ENCODE measurements around a stretch of chr22.

DNA sequence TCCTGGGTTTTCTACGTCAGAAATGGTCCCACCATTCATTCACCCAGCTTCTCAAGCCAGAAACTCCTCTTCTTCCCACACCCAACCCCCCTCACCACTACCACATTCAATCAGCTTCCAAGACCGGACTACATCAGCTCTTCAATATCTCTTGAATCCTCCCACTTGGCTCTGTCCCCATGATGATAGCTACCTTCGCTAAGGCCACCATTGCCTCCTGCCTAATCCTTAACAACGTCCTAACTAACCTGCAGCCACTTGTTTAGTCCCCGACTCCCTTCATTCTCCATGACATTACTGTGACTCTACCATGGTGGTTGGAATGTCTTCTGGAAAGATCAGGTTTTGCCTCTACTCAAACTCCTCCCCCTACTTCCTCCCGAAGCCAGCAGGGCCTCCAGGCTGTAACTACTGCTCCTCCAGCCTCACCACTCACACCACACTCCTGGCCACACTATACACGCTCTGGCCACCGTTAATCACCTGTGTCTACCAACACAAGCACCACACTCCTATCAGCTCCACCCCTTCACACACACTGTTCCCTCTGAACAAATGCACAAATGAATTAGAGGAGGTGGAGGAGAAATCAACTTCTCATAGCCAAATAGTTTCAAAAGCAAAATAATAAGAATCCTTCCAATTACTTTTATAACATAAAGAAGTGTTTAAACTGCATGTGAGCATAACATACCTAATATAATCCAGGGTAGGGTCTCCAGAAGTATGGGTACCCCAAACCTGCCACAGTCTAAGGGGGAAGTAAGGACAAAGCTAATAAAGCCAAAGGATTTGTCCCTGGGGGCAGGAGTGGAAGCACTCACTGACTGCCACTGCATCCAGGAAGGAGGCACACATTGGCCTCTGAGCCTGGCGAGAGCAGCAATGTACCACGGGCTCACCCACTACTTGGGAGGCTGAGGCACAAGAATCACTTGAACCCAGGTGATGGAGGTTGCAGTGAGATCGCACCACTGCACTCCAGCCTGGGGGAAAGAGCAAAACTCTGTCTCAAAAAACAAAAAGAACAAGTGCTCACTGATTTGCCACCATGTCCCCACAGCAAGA is 69.1 kb downstream of the PACSIN2 start:
- PRO-cap, result no peak
- RRBS, 2 experiments, result no CpG with 5 or more reads among the region's 11 CpGs

- PRO-cap, result no peak
- RRBS, 2 experiments, result 39 to 100% methylated on average over 3 of the region's 20 CpGs
These were observed 63.5 kb downstream of the PACSIN2 start for GRCh38 chr22:42951154-42952228.

GRCh38 chr22:42955046-42955742 is 59.8 kb downstream of the PACSIN2 start:
- PRO-cap, result no peak
- RRBS, 2 experiments, result no CpG with 5 or more reads among the region's 8 CpGs

DNA sequence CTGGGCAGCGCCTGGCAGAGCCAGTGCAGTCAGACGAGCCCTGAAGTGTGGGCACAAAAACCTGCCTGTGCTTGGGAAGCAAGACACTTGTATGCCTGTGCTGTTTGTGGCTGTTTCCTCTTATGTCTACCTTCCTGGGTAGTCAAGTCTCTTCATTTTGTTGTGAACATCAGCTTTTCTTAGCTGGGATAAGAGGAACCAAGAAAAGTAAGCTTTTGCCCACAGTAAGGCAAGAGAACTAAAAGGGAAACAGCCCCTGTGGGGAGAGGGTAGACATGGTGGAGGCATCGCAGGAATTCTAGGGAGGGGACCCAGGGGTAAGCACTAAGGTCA is 13.5 kb downstream of the PACSIN2 start:
- PRO-cap, result no peak
- RRBS, 2 experiments, result no CpG with 5 or more reads among the region's 3 CpGs

DNA sequence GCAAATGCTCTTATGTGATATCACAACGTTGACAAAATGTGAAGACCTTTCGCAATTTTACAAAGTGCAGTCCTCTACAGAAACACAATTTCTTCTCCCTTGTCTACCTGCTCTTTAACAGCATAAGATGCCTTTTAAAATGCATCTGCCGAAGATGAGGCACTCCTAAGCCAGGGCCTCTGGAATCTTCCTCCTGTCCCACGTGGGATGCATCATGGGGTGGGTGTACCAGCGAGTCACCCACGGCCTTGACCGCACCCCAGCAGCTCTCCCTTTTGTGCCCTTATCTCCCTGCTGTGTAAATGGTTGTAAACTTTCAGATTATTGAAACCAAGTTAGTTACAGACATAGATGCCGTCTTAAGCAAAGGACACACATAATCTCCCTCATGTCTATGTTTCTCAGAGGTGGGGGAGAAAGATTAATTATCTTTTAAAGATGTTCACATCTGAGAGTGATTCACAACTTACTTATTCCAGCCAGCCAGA is 11.3 kb downstream of the PACSIN2 start:
- PRO-cap, result no peak
- RRBS, 2 experiments, result no CpG with 5 or more reads among the region's 8 CpGs

- PRO-cap, result no peak
- RRBS, 2 experiments, result no CpG with 5 or more reads among the region's 9 CpGs
These were observed 3.6 kb upstream of the PACSIN2 start for GRCh38 chr22:43018404-43019124.

GRCh38 chr22:43113565-43114312 is 3.2 kb downstream of the BIK start:
- PRO-cap, result no peak
- RRBS, 2 experiments, result no CpG with 5 or more reads among the region's 13 CpGs

GRCh38 chr22:43139304-43139662 is 3.9 kb downstream of the MCAT start:
- PRO-cap, result no peak
- RRBS, 2 experiments, result no CpG with 5 or more reads among the region's 4 CpGs

DNA sequence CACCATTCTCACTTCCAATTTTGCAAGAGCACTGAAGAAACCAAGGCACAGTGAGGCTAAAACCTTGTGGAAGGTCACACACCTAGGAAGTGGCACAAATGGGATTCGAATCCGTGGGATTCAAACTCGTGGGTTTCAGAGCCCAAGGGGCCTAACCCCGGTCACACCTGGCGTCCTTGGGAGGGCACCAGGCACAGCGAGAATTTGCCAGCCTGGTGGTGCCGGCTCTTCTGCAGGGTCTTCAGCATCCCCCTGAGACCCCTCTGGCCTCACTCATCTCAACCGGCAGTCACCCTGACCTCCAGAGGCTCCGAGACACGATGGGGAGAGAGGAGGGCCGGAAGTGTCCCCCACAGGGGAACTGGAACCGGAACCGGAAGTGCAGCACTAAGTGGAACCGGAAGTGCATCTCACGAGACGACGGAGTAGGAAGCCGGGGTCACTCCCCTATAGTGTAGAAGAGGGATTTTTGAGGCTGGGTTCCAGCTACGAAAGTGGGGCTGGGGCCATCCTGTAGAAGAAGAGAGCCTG is 22.4 kb downstream of the SCUBE1 start:
- PRO-cap, result no peak
- RRBS, 2 experiments, result 87 to 95% methylated on average over 12 to 13 of the region's 19 CpGs

GRCh38 chr22:43968967-43969415 is 13.7 kb downstream of the SAMM50 start:
- PRO-cap, result no peak
- RRBS, 2 experiments, result no CpG with 5 or more reads among the region's 7 CpGs

DNA sequence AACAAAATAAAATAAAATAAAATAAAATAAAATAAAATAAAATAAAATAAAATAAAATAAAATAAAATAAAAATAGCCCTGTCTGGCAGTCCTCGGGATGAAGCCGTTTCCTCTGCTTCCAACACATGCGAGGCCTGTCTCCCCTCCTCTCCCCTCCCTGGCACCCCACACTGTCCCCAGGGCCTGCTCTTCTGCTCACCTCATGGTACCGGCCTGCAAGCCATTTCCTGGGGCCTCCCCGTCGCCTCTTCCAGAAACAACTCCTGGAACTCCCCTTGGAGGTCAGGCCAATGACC is 619 bp upstream of the PARVB start:
- PRO-cap, result no peak
- RRBS, 2 experiments, result no CpG with 5 or more reads among the region's 6 CpGs

DNA sequence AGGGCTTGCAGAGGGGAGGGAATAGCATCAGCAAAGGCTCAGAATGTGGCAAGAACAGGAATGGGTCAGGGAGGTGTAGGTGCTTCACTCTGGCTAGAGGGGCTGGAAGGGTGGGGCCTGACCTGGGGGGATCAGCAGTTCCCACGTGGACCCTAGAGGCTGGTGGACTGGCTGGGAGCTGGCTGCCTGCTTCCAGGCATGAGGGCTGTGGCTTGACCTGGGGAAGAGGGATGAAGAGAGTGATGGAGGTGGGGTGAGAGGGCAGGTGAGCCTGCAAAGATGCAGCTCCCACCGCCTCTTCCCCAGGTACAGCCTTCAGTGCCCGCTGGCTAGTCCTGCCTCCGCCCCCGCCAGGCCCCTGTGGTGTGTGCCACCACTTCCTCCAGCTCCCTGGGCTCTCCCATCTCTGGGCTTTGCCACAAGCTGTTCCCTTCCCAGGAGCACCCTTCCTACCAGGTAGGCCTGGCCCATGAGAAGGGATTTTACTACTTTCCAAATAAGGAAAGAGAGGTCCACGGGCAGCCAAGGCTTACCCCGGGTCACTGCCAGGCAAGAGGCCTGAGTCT is 19.1 kb downstream of the PARVG start:
- PRO-cap, result no peak
- RRBS, 2 experiments, result no CpG with 5 or more reads among the region's 7 CpGs

DNA sequence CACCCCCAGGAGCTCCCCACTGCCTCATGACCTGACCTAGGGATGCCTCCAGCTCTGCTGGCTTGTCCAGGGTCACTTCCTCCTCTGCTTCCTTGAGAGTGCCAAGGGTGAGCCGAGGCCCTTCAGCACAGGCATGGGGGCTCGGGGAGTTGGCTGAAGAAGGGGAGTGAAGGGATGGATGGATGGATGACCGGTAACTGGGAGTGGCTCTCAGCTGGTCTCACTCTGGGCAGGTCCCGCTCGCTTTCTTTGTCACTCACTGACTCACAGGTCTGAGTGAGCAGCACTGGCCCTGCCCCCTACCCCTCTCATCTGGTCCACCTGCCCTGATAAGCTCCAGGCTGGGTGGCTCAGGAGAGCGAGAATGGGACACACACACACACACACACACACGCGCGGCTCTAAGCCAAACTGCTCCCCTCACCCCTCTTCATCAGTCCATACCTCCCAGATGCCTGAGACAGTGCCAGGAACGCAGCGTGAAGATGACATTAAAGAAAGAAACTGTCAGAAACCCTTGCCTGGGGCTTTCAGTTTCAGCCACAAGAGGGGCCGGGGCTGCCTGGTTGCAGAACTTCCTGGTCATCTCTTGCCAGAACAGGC is 16.4 kb upstream of the SHISAL1 start:
- PRO-cap, result no peak
- RRBS, 2 experiments, result no CpG with 5 or more reads among the region's 12 CpGs

DNA sequence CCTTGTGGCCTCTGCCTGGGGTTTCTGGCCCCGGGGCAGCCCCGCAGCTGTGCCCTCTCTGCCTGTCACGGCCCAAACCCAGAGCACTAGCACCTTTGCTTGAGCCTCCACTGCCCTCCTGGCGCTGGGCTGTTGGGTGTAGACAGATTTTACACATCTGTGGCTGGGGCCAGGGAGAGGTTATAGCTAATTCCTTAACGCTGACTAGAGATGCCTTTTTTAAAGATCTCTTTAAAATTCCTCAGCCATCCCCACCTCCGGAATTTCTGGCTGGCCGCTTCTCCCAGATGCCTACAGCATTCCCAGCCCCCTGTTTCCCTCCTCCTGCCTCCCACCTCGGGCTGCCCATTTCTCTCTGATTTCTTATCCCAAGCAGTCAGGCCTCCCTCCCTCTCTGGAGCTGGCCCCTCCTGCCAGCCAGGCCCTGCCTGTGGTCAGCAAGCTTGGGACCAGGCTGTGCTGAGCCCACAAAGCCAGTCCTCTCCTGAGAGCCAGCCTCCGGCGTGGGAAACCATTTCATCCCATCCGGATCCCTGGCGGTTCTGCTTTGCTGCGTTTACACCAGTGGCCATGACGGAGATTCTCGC is 3.0 kb upstream of the PRR5 start:
- PRO-cap, result no peak
- RRBS, 2 experiments, result no CpG with 5 or more reads among the region's 15 CpGs

GRCh38 chr22:44869791-44870424 is 117.5 kb downstream of the ARHGAP8 start:
- PRO-cap, result no peak
- RRBS, 2 experiments, result no CpG with 5 or more reads among the region's 9 CpGs

GRCh38 chr22:45008219-45008649 is 1.6 kb downstream of the PHF21B start:
- PRO-cap, result bidirectional peak, plus-strand start at chr22:45008275, minus-strand start at chr22:45008303
- RRBS, 2 experiments, result 2 to 5% methylated on average over 7 to 11 of the region's 38 CpGs

DNA sequence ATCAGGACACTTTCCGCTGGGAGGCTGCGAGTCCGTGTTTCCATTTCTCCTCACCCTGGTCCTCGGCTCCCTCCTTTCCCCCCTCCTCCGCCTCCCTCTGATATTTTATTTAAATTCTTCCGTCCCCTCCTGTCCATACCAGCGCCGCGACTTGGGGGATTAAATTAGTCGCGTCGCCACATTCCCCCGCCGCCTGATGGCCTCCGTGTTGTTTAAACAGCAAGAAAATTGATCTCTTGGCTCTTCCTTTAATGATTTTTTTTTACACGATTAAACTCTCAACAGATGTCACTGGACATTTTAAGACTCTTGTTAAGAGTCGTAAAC is 444 bp upstream of the PHF21B start:
- PRO-cap, result bidirectional peak, plus-strand start at position 167 of the sequence, minus-strand start at position 64 of the sequence
- RRBS, 2 experiments, result no CpG with 5 or more reads among the region's 17 CpGs

- PRO-cap, result unidirectional peak, minus-strand start at chr22:45010704
- RRBS, 2 experiments, result 33% methylated on average over 4 of the region's 18 CpGs; no CpG with 5 or more reads in 1 of the 2 experiments
These were observed 871 bp upstream of the PHF21B start for GRCh38 chr22:45010613-45011138.

DNA sequence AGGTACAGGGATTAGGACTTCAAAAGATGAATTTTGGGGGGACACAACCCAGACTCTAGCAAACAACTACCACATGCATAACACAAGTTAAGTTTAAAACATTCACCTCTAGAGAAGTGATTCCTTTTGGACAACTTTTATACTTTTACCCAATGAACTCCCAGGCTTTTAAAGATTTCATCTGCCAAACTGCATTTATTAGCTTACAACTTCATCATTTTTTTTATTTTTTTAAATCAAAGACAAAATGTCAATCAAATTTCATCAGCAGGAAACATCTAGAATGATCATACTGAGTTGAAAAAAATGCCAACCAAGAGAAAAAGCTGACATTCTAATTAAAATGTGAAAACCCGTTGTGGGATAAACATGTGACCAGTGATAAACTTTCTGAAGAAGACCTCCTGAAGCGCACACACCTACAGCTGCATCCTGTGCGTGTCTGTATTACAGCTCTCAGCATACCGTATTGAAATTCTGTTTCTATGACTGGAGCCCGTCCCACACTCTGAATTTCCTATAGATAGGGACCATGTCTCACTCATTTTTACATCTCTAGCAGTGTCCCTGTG is 12.4 kb upstream of the NUP50 start:
- PRO-cap, result no peak
- RRBS, 2 experiments, result no CpG with 5 or more reads among the region's 5 CpGs

DNA sequence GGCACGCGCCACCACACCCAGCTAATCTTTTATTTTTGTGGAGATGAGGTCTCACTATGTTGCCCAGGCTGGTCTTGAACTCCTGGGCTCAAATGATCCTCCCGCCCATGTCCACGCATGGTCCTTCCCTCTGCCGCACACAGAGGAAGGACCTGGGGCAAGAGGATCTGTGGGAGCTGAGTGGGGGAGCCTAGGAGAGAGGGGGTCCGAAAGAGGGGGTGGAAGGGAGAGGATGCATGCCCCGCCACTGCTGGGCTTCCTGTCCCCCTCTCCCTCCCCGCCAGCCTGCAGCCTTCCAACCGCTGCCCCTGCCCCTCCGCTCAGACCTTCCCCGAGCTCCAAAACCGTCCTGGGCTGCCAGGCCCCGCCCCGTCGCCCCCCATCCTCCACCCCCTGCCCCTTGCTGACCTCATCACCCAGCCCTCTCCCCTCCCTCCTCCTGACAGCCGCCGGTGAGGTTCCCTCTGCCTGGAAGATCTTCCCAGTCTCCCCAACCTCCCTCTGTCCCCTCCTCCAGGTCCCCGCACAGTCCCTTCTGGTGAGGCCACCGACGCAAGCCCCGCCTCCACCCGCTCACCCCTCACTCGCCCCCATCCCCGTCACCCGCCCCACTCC is 16.7 kb upstream of the UPK3A start:
- PRO-cap, result no peak
- RRBS, 2 experiments, result no CpG with 5 or more reads among the region's 25 CpGs